ENCODE measurements around a stretch of chr10.

GRCh38 chr10:74025577-74026019 lies 27.7 kb downstream of the VCL start:
- PRO-cap = no peak

- PRO-cap = no peak
Measured at GRCh38 chr10:74043651-74043882, 45.7 kb downstream of the VCL start.

GRCh38 chr10:74217961-74218564 lies 67.0 kb downstream of the ADK start:
- PRO-cap = no peak

GRCh38 chr10:74250641-74251277 lies 99.7 kb downstream of the ADK start:
- PRO-cap = no peak

DNA sequence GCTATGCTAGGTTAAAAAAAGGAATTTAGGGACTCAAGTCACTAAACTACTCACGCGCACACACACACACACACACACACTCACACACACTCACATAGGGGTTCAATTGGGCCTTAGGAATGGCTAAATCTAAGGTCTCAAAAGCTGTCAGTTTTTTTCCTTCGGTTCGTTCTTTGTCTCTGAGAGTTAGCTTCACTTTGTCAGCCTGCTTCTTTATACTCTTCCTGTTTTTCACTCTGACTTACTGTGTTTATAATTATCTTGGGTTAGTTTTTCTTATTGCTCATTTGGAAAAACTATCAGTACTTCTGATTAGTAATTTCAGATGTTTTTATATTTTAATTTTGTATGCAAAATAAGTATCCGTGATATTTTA lies 139.0 kb downstream of the ADK start:
- PRO-cap = no peak

GRCh38 chr10:74589246-74589871 lies 237.0 kb upstream of the KAT6B start:
- PRO-cap = no peak

DNA sequence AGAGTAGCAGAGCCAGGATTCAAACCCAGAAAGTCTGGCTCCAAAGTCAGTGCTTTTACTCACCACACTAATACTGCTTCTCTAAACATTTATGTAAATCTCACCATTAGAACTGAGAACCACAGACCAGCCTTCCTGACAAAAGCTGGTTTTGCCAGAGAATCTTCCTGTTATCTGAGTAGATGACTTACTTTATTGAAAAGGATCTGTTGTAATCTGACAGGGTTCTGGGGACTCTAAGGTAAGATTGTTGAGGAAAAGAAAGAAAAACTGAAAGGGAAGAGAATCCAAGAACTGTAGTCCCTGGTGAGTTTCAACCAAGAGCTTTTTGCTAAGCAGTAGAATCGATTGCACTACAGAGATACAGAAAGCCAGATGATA lies 153.5 kb upstream of the KAT6B start:
- PRO-cap = unidirectional peak, minus-strand start at position 83 of the sequence

DNA sequence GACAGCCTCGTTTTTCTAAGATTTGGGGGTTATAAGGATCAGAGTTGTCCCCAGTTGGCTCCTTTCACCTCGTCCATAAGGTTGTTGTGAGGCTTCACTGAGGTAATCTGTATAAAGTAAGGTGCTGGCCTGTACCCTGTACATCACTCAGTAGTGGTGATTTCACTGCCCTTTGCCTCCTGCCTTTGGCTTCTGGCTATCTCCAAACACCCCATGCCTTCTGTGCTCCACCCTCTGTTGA lies 54.8 kb downstream of the KAT6B start:
- PRO-cap = no peak

DNA sequence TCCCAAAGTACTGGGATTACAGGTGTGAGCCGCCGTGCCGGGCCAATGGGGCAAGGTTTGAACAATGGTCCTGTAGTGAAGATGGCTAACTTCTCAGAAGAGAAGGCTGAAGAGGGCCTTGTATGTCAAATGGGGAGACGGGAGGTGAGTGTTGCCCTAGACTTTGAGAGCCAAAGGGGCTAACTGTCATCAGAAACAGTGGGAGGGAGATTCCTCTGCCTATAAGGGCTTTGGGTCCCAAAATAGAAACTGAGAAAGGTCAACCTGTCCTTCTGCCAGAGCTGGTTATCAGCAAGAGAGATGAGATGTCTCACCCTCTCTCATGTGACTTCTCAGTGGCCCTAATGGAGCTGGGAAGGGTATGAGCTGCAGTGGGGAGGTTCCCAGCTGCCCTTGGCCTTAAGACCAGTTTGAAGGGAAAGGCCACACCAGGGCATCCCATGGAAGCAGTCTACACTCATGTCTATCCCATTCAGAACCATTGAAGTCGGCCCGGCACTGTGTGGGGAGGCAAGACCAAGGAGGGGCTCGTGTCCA lies 1.3 kb upstream of the SAMD8 start:
- PRO-cap = no peak

DNA sequence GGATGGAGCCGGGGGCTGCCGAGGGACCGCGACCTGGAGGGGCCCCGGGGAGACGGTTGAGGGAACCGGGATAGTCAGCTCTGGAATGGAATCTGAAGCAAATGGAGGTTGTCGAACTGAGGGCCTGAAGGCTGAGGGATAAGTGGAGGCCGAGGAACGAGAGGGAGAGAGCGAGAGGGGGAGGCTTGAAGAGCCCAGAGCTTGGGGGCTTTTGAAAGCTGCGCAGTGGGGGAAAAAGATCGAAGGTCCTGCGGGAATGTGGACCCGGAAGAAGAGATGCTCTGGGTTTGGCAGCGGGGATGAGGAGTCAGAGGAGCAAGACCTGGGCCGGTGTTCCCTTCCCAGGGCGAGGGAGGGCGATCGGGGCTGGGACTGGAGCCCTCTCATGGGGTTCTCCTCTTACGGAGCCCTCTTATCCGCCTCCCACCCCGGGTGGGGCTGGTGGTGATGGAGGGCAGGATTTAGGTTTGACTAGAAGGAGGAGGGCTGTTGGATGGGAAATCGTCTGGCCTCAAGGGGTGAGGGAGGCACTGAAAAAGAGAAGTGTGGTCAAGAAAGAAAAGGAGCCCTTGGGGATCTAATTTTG lies 432 bp downstream of the SAMD8 start:
- PRO-cap = bidirectional peak, plus-strand start at position 286 of the sequence, minus-strand start at position 309 of the sequence; bidirectional peak, plus-strand start at position 499 of the sequence, minus-strand start at position 443 of the sequence

GRCh38 chr10:75132791-75133156 lies 21.3 kb downstream of the SAMD8 start:
- PRO-cap = no peak

GRCh38 chr10:75156753-75157708 lies 45.6 kb downstream of the SAMD8 start:
- PRO-cap = no peak

DNA sequence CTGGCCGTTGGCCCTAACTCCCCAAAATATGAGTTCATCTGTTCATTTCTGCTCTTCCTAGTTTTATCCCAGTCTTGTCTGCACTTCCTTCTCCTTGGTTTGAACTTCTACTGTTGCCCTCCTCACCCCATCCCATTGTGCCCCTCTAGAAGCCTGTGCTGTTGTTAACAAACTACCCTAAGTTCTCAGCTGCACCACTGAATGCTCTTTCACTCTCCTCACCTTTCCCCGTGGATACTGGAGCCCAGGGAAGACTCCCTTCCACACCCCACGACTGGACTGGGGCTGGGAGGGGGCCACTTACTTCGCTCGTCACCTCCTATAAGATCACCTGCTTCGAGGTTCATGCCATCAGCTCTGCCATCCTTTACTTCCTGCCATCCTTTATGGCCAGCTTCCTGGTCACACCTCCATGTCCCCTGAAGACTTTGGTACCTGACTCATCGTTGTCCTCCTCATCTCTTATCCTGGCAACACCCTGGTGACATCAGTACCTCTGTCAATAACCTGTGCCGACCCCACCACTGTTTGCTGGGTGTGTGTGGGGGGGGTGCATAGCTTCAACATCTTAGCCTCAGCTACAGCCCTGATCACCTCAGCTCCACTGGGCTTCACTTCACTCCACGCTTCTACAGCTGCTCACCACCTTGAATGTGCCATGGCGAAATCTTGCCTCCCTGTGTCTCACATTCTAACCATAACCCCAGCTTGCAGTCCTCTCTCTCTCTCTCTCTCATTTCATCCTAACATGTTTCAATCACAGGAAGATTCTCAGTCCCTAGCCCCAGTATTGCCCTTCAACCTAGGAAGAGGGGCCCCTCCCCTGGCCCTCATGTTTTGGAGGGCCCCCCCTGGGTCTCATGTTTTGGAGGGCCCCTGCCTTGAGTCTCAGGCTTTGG lies 8.7 kb upstream of the VDAC2 start:
- PRO-cap = no peak

DNA sequence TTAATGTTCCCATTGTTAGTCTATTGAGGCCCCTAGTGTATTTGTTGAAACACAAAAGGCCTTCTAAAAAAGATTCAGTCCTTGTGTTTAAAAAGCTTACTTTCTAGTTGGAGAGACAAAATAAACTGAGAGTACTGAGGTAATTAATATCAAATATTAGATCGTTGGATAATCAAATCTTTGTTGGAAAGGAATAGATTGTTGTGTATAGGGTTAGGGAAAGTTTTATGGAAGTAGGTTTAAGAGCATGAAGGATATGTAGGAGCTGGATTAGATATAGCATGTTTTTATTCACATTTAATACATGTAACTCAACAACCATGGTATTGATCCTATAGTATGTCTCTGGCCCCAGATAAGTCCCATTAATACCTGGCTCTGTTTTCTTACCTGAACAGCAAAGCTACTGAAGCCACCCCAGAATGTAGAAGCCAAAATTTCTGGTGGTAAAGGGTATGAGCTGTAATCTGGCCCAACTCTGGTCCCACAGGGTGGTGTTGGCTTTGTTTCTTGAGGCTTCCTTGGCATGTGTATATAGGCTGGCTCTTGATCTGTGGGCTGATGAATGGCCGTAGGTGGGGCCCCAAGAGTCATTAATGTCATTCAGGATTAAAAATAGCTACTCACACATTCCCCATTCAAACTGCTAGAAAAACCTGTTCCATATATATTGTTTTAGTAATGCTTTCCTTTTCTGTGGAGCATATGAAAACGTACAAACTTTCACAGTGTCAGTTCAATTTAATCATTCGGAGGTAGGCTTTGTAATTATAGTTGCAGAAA lies 5.8 kb downstream of the VDAC2 start:
- PRO-cap = no peak

DNA sequence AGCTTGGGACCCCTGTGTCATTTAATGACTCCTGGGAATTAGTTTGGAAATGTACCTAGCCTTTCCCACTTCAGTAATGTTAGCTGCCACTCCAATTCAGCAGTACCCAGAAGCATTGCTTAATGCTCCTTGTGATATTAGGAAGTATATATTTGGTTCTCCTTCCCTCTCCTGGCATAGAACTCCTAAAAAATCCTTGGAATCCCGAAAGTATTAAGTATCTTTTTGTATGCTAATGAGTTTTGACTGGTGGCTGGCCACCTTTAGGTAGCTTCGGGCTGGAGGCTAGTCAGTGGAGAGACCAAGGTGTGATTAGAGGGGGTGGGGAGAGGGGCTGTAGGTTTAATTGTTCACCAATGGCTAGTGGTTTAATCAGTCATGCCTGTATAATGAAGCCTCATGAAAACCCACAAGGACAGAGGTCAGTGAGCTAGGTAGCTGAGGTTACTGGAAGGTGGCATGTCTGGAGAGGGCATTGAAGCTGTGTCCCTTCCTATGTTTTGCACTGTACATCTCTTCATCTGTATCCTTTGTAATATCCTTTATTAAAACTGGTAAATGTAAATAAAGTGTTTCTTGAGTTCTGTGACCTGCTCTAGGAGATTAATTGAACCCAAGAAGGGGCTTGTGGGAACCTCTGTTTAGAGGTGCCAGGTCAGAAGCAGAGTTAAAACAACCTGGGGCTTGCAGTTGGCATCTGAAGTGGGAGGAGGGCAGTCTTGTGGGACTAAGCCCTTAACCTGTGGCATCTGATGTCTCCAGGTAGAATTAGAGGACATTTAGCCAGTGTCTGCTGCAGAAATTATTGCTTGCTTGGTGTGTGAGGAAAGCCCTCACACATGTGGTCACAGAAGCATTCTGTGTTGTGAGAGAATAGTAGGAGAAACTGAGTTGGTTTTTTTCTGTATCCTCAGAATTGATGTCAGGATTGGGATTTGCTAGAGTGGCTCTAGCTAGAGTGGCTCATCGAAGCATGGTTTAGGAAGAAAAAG lies 12.0 kb downstream of the COMTD1 start:
- PRO-cap = no peak

DNA sequence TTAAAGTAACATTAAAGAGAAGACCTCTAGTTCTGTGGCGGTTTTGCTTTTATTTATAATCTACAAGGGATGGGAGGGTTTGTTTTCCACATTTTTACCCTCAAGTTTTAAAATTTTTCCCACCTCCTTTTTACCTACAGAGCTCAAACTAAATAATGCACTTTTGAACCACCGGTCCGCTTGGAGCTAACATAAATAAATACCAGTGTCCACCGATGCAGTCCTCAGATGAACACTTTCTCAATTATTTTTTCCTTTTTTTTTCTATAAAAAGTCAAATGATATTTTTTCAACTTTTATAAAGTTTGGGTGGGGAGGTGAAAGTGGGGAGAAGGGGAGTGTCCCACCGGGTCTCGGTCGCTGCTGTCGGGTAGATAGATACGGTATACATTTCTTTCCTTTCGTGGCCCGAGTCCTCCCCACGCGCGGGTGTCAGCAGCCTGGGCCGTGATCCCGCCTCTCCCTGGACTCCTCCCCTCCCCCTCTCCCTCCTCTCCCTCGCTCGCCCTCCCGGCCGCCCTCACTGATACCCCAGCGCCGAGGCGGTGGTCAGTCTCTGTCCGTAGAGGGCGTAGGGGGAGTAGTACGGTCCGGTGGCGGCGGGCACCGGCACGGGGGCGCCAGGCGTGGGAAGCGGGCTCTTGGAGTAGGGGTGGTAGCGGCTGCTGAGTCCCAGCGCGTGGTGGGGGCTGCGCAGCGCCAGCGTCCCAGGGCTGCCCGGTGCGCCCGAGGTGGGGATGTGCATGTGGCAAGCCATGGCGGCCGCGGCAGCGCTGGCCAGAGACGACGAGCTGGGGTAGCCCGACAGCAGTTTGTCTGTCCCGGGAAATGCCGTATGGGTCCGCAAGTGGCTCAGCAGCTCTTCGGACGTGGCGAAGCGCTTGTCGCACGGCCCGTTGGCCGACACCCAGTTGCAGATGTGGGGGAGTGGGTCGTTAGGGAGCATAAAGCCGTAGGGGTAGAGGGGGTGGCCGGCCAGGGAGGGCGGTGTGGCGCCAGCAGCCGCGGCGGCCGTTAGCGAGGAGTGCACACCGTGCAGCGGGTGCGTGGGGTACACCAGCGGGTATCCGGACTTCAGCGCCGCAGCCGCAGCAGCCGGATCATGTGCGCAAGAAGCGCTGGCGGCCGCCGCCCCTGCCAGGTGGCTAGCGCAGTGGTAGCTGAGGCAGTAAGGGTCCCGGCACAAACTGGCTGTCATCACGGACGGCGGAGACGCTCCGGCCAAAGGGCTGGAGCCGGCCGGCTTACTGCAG lies 2.9 kb downstream of the ZNF503 start:
- PRO-cap = no peak

GRCh38 chr10:75399716-75400283 lies 1.8 kb downstream of the ZNF503 start:
- PRO-cap = no peak

DNA sequence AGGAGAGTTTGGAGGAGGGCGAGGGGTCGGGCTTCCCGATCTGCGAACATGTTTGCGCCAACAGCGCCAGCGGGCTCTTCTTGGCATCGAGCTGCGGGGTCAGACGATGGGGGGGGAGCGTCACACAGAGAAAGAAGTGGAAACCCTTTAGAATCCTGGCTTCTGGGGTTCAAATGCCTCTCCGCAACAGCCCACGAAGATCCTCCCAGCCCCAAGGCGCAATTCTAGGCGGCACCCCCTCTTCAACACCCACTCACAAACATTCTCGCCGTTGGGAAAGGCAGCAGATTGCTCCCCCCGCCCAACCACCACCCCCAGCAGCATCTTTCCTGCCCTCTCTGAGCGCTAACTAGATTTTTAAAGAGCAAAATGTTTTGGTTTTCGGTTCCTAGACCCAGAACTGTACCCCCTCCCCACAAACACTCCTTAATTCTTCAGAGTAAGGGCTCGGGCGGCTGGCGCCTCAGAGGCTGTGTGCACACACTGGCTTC lies 1.2 kb downstream of the ZNF503 start:
- PRO-cap = no peak

DNA sequence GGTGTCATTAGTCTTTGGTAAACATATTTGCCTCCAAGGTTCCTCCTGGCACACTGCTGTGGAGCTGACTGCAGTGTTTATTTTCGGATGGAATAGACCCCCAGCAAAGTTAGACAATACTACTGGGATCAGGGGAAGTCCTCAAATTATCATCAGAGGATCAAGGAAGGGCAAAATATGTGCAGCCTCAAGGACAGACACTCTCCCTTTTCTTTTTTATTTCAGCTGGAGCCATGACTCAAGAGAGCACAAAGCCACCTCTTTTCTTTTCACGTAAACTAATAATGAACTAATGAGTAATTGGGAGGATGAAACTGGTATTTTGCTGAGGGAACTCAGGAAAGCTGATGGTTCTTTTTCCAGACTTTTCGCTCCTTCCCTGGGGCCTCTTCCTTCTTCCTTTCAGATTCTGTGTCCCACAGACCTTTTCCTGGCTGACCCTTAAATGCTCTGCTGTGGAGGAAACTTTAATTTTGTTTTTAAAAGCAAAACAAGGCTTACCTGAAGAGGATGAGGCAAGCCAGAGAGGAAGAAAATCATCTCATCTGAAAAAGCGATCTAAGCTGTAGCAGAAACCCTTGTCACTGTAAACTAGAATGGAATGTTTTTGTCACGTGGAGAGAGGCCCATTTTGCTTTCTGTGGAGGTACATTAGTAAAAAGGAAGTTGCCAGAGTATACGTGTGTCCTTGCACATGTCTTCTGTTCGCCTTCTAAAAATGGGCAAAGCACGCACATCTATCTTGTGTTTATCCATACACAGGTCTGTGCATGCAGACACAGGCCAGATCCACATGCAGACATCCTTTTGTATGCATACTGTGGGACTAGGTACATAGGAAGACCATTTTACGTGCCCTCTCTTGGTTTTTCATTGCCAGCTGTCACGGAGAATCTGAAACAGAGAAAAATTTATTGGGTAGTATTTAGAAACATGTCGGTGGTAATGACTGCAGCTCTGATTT lies 33.5 kb downstream of the LRMDA start:
- PRO-cap = no peak

DNA sequence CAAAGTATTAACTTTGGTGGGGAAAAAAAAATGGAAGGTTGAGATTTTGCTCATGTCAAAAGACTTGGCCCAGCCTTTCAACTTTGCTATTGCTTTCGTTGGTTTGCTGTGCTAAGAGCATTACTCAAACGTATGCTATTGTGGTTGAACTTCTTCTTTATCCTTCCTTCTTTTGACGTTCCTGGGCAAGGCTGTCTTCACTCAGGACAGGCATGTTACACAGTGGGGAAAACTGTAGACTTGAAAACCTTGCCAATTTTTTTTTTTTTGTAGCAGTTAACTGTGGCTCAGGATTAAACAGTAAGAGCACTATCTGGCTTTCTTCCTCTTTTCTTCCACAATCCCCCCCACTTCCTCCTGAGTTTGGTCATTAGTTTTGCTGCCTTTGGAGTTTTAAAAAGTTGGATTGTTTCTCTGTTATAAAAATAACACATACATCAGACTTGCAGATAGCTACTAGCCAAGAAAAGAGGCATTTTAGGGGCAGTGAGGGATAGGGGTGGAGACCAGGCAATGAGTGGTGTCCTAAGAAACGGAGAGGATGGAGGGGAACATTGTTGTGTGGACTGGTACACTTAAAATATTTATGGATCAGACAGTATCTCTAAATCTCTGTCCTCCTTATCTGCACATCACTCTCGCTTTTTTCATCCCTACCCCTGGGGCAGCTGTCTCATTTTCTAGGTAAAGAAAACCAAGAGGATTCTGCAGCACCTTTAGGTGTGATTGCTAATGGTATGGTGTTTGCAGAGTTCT lies 181.6 kb downstream of the LRMDA start:
- PRO-cap = no peak